Fibroblast of the aortic adventitia (primary cell): ENCODE results near the gene MAPK4.

- CAGE, long polyA plus RNA, result no peak
Observed at GRCh38 chr18:48946221-48947006, 4.4 kb downstream of the SMAD7 start.

GRCh38 chr18:48950759-48950951, 110 bp downstream of the SMAD7 start:
- CAGE, long polyA plus RNA, result no peak

DNA sequence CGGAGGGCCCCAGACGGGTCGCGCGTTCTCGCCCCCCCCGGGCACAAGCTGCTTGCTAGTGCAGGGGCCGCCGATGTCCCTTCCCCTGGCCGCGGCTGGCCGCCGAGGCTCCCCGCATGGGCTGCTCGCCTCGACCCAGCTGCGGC, 679 bp upstream of the SMAD7 start:
- CAGE, long polyA plus RNA, result no peak

- CAGE, long polyA plus RNA, result no peak
Observed at GRCh38 chr18:49489113-49489892, 2.3 kb upstream of the C18orf32 start.

- CAGE, long polyA plus RNA, result no peak
Observed at GRCh38 chr18:49565499-49566016, 3.7 kb downstream of the LIPG start.

DNA sequence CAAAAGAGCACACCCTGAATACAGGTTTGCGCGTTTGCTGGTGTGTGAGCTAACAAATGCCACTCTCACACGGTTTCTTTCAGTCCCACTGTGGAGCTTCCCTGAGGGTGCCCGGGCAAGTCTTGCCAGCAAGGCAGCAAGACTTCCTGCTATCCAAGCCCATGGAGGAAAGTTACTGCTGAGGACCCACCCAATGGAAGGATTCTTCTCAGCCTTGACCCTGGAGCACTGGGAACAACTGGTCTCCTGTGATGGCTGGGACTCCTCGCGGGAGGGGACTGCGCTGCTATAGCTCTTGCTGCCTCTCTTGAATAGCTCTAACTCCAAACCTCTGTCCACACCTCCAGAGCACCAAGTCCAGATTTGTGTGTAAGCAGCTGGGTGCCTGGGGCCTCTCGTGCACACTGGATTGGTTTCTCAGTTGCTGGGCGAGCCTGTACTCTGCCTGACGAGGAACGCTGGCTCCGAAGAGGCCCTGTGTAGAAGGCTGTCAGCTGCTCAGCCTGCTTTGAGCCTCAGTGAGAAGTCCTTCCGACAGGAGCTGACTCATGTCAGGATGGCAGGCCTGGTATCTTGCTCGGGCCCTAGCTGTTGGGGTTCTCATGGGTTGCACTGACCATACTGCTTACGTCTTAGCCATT, 28.7 kb downstream of the LIPG start:
- CAGE, long polyA plus RNA, result no peak

DNA sequence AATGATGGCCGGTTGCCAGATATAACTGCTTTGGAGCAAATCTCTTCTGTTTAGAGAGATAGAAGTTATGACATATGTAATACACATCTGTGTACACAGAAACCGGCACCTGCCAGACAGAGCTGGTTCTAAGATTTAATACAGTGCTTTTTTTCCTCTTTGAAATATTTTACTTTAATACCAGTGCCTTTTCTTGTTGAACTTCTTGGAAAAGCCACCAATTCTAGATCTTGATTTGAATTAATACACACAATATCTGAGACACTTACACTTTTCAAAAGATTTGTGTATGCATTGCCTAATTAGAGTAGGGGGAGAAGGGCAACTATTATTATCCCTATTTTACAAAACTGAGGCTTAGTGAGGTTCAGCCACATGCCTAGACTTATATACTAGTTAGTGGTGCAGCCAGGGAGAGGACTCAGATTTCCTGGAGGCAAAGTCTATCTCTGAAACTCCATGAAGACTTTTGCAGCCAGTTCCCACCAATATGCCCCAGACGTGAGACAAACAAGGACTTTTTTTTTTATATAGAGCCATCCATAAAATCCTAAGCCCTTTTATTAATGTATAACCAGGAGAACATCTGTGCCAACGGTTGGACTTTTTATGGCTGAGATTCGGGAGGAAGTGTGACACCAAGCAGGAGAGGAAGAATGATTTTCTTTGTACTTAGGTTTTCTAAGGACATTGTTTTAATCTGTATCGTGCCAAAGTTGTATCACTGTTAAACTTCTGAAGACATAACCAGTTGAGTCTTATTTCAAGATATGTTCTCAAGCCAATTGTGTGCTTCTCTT, 29.8 kb downstream of the LIPG start:
- CAGE, long polyA plus RNA, result no peak

DNA sequence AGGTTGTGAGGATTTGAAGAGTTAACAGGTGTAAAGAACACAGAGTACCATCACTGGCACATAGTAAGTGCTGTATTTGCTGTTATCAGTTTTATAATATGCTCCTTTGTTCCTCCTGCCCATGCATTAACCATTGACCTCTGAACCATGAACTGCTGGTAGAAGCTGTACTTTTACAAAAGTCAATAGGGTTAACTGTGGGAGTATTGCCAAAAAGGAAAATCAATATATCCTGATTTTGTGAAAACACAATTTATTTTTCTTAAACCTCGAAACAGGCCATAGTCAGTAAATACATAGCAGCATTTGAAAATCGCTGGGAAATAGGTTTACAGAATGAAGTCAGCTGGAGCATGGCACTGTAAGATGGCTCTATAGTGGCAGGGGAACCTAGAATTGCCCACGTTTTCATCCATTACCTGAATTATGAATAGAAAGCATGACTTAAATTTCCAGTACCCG, 18.9 kb upstream of the ACAA2 start:
- CAGE, long polyA plus RNA, result no peak

- CAGE, long polyA plus RNA, result no peak
Observed at GRCh38 chr18:49958348-49959669, 145.5 kb upstream of the ACAA2 start.

- CAGE, long polyA plus RNA, result no peak
Observed at GRCh38 chr18:50297721-50298395, 10.4 kb upstream of the CXXC1 start.

- CAGE, long polyA plus RNA, result no peak
Observed at GRCh38 chr18:50401966-50402524, 27.2 kb downstream of the SKA1 start.

GRCh38 chr18:50559317-50560361, at the start of gene MAPK4:
TSS of gene MAPK4 (plus strand) at chr18:50560087.
- CAGE, long polyA plus RNA, result no peak

GRCh38 chr18:50654112-50654628, 94.3 kb downstream of the MAPK4 start:
- CAGE, long polyA plus RNA, result no peak

- CAGE, long polyA plus RNA, result no peak
Observed at GRCh38 chr18:50654629-50655015, 94.7 kb downstream of the MAPK4 start.

- CAGE, long polyA plus RNA, result no peak
Observed at GRCh38 chr18:50839873-50840635, 20.2 kb upstream of the MRO start.

- CAGE, long polyA plus RNA, result no peak
Observed at GRCh38 chr18:50937013-50937506, 30.8 kb upstream of the ELAC1 start.

- CAGE, long polyA plus RNA, result no peak
Observed at GRCh38 chr18:51030389-51031470, 717 bp downstream of the SMAD4 start.

GRCh38 chr18:51048789-51049399, 18.9 kb downstream of the SMAD4 start:
- CAGE, long polyA plus RNA, result no peak

DNA sequence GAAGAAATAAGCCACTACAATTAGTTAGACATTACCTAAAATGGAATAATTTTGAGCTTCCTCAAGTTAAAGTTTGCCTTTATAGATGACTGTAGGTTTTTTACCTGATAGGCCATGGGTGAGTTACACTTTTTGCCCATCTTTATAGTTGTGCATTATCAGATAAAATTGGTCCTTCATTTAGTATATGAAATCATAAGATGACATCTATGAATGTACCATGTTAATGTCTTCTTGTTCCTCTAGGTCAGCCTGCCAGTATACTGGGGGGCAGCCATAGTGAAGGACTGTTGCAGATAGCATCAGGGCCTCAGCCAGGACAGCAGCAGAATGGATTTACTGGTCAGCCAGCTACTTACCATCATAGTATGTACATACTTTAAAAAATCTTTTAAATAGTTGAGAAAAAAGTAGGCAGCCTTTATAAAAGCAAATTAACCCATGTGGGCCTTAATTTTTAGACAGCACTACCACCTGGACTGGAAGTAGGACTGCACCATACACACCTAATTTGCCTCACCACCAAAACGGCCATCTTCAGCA, 27.9 kb downstream of the SMAD4 start:
- CAGE, long polyA plus RNA, result no peak

DNA sequence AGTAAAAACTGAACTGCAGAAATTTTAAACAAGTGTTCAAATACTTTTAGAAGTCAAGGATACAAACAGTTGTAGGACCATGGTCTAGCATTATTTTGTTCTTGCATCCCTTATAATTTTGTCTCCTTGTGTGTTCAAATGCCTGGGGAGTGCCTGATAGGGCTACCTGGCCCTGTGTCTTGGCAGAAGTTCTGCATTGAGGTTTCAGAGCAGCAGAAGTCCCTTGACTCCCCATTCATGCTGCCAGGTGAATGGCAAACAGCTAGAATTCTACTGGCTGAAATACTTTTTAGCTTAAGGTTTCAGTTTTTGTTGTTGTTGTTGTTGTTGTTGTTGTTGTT, 379.4 kb upstream of the MEX3C start:
- CAGE, long polyA plus RNA, result no peak